ENCODE data around the gene ANKRD55.

GRCh38 chr5:56160624-56161089 lies 72.5 kb downstream of the ANKRD55 start:
- PRO-cap: no peak

- PRO-cap: no peak
These were observed at the start of gene ANKRD55 for GRCh38 chr5:56233146-56233447. ANKRD55 (minus strand) TSS chr5:56233330.

- PRO-cap: no peak
These were observed 39.1 kb upstream of the ANKRD55 start for GRCh38 chr5:56272171-56272664.

GRCh38 chr5:56327834-56328227 lies 94.7 kb upstream of the ANKRD55 start:
- PRO-cap: no peak

DNA sequence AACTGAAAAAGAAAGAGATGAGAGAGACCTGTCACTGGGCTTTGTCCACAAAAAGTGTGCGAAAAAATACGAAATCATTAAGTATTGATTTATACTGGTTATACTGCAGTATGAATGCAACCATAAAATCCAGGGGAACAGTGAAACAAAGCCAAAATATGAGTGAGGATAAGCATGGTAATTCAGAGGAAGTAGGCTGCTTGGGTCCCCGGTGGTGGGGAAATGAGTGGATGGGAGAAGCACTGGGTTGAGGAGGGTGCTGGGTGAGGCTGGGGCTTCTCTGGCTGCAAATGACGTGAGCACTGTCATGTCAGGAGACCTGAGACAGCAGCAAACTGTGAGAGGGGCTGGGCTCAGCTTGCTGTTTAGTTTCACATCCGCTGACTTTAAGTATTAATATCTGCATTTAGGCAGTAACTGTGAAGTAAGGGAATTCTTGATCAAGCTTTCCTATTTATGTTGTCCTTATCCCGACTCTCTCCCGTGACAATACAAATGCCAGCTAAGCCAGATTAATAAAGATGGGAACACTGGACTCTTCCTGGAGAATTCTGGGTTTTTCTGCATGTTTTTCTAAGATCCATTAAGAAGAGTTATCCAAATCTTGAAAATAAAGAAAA lies 179.9 kb upstream of the ANKRD55 start:
- PRO-cap: no peak

- PRO-cap: no peak
These were observed 8.0 kb downstream of the SETD9 start for GRCh38 chr5:56917299-56917881.

- PRO-cap: no peak
These were observed 80.2 kb upstream of the MIER3 start for GRCh38 chr5:57031928-57032705.

- PRO-cap: no peak
These were observed 5.8 kb downstream of the GPBP1 start for GRCh38 chr5:57179578-57180157.

DNA sequence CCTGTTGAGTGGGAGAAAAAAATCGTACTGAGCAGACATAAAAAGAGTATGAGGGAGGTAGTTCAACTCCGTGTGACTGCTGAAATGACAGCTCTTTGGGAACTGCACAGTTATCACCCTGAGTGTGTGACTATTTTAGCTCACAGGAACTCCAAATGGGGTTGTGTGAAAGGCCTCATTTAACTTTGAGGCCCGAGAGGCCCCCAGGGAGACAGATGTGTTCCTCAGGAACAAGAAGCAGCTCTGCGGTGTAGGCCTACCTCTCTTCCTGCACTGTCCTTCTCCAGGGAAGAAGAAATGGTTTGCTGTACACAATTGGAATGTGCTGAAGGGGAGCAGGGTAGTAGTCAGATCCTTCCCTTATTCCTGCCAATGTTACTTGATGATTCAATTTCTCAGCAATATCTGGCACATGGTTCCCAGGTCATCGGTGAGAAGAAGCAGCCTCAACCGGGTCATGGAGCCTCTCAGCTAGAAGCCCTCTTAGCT lies 37.1 kb downstream of the ACTBL2 start:
- PRO-cap: no peak

DNA sequence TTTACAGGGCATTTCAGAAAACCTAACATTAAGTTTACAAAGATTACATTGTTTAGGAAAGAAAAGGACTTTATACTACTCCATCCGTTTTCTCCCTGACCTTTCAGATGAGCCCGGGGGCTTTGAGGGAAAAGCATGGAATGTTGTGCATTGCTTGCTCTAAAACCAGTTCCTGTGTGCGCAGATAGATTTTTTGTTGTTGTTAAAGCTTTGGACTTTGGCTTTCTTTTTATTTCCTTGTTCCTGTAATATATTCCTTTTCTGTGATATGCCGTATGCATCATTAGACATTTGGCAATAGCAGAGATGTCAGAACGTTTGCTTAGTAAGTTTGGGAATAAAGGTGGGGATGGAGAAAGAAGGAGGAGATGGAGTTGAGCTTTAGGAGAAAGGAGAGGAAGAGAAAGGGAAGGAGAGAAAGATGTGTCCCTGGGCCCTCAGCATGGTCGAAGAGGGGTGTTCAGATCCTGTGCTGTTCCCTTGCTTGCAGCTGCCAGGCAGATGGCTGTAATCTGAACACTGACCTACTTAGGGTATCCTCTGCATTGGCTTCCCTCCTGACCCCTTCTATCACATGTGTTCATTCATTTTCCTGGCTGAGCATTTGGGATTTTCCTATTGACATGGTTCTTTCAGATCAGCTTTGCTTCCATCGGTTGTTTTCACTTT lies 26.3 kb downstream of the ACTBL2 start:
- PRO-cap: no peak

- PRO-cap: no peak
These were observed 116.2 kb upstream of the ACTBL2 start for GRCh38 chr5:57598646-57599298.

- PRO-cap: no peak
These were observed 153.5 kb upstream of the ACTBL2 start for GRCh38 chr5:57636146-57636486.

DNA sequence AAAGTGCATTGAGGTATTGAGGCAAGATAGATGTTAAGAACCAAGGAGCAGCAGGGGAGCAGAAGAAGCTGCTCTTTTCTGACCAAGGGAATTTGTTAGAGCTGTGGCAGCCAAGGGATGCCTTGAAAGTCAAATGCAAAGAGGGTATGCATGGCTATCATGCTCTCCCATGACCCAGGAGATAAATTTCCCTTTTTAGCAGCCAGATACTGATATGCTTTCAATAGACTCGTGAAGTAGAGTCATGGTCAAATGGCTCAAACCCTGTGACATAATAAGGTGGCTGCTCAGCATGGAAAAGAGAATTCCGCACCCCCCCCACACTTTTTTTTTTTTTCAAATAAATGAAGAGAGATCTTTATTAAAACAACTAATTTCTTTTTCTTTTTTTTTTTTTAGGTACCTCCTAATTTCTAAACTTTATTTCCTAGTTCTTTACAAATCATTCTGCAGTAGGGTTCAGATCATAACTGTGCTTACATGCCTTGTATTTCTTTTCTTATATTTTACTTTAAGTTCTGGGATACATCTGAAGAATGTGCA lies 180.9 kb upstream of the ACTBL2 start:
- PRO-cap: no peak

GRCh38 chr5:58317133-58317655 lies 142.7 kb downstream of the PLK2 start:
- PRO-cap: no peak

GRCh38 chr5:58446033-58446440 lies 13.8 kb downstream of the PLK2 start:
- PRO-cap: no peak

DNA sequence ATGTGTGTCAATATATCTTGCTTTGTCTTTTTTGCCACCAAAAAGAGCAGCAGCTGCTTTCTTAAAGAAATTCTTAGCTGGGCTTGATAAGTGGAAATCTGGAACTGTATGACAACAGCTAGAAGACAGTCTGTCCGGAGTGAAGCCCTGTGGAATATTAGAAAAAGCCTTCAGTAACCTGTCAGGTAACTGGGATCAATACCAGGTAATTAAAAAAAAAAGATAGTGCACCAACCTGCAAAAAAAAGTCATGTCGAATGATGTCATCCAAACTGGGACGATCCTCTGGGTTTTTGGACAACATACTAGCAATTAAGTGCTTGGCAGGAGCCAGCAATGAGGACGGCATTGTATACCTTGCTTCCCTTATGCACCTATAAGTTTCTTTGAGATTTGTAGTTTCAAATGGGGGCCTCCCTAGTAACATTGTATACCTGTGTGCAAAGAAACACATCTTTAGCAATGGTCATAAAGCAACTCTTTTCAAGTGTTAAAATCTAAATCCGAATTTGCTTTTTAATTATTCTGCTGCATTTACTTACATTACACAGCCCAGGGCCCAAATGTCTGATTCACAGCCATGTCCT lies 2.8 kb downstream of the PLK2 start:
- PRO-cap: no peak

GRCh38 chr5:58704046-58704365 lies 121.1 kb downstream of the RAB3C start:
- PRO-cap: no peak

- PRO-cap: no peak
These were observed 453.4 kb downstream of the RAB3C start for GRCh38 chr5:59036163-59036807.

- PRO-cap: no peak
These were observed 559.0 kb downstream of the RAB3C start for GRCh38 chr5:59141864-59142229.

DNA sequence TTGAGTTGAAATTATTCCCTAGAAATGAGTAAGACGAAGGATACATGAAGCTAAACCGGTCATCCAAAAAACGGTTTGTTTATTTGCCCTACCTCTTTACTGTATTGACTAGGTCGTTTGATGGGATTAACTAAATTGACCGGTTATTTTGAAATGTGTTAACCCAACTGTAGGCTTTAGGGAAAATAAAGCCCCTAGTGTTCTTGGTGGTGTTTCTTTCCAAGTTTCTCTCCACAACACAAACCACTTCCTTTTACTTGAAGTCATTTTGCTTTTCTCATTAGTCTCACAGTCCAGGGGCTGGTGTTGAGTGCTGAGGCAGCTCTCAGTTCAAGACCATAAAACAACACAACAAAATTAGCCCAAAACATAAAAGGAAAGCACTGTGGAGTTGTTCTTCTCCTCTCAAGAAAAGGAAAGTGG lies 569.7 kb downstream of the RAB3C start:
- PRO-cap: no peak